Skeletal muscle satellite cell (primary cell): ENCODE data around the genes VCX and PRPS2.

- CAGE, long polyA plus RNA, result no peak
Measured at GRCh38 chrX:7259311-7259714, 111.4 kb upstream of the PUDP start.

DNA sequence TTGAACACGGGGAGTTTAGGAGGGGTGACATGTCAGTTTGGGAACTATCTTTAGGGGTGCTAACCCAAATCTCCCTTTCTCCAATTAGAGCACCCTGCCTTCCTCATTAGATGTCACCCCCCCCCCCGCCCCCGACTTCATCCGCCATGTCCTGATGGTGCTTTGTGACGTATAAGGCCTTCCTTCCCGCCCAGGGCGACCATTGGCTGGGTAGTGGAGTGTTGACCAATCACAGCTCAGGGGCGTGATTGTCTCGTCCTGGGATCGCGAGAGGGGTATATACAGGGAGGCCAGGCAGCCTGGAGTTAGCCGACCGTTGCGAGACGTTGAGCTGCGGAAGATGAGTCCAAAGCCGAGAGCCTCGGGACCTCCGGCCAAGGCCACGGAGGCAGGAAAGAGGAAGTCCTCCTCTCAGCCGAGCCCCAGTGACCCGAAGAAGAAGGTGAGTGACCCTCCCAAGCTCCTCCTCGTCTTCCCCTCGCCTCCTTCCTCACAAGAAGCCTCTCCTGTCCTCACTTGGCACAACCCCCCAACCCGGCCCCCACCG, at the start of gene VCX:
Gene VCX, plus strand, starts transcription at position 308 of the 547 bp plus-strand sequence.
- CAGE, long polyA plus RNA, result no peak

DNA sequence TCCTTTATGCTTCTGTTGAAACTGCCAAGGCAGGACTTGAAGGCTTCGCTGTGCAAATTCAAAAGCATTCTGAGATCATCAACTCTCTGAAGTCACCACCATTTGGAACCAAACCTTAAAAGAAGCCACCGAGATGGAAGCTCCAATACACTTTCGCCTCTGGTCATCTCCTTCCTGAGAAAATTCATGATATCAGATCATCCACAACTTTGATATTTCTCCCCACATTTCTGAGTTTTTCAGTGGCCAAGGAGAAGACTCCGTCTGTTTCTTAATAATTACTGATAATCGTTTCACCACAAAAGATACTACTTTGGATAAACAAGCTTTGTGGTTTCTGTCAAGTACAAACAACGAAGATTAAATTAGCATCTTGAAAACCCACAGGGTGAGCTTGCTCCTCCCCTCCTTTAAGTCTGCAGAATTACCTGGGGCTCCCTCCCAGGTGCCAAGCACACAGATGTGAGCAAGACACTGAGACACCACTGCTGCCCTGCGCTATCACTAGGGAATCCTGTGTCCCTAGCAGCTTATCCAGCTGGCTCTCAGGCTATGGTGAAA, 125.0 kb upstream of the TBL1X start:
- CAGE, long polyA plus RNA, result no peak

- CAGE, long polyA plus RNA, result no peak
Measured at GRCh38 chrX:9340848-9342054, 123.6 kb upstream of the TBL1X start.

DNA sequence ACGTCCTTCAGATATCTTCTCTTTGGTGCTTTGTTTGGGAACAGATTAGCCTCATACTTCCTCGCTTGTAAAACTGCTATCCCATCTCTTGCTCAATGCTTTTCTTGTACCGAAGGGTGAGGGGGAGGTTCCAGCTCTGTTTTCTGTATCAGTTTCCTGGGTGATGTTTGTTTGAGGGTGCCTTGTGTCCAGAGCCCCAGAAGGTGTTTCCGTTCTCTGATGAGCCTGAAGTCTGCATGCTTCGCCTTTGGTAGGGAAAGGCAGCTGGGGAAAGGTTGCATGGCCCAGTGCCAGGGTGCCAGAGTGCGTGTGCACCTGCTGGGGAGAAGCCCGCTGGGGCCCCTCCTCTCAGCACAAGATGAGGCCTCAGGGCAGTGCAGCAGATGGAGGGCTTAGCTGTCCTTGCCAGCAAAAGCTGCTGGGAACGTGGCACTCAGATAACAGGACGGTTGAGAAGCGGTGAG, 73.7 kb downstream of the TBL1X start:
- CAGE, long polyA plus RNA, result no peak

- CAGE, long polyA plus RNA, result no peak
Measured at GRCh38 chrX:9560319-9560781, 95.5 kb downstream of the TBL1X start.

- CAGE, long polyA plus RNA, result no peak
Measured at GRCh38 chrX:9646713-9647152, 118.9 kb downstream of the GPR143 start.

- CAGE, long polyA plus RNA, result no peak
Measured at GRCh38 chrX:9661546-9662545, 103.8 kb downstream of the GPR143 start.

GRCh38 chrX:9895243-9895607, 71.9 kb upstream of the CLDN34 start:
- CAGE, long polyA plus RNA, result no peak

DNA sequence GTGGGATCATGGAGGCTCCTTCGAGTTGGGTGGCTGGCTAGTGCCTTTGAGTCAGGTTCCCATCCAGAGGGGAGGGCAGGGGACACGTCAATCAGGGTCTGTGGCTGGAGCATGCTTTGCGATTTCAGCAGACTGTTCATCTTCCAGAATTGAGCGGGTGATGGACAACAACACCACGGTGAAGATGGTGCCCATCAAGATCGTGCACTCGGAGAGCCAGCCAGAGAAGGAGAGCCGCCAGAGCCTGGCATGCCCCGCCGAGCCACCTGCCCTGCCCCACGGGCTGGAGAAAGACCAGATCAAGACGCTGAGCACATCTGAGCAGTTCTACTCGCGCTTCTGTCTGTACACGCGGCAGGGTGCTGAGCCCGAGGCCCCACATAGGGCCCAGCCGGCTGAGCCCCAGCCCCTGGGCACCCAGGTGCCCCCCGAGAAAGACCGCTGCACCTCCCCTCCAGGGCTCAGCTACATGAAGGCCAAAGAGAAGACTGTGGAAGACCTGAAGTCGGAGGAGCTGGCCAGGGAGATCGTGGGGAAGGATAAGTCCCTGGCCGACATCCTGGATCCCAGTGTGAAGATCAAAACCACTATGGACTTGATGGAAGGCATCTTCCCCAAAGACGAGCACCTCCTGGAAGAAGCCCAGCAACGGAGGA, 30.0 kb upstream of the CLDN34 start:
- CAGE, long polyA plus RNA, result no peak

DNA sequence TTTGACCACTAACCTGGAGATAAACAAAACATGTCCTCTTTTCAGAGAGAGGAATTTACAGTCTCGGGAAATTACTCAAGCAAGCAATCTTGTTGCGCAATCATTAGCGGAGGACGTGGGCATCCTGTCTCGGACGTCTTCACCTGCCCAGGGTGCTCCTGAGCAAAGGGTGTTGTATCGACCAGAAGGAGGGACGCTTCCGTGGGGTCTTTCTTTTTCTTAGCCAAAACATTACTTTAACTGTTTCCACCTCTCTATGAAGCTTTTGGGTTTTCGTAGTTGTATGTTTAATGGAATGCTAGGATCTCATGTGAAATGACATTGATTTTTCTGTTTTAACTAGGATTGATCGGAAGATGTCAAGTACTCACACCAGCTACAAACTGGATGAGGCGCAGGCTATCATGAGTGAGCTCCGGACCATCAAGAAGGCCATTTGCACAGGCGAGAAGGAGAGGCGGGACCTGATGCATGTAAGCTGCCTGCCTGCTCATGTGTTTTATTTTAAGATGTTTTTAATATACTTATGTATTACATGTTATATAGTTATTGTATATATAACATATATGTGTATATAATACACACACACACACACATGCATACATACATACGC, 66.2 kb upstream of the CLCN4 start:
- CAGE, long polyA plus RNA, result no peak

DNA sequence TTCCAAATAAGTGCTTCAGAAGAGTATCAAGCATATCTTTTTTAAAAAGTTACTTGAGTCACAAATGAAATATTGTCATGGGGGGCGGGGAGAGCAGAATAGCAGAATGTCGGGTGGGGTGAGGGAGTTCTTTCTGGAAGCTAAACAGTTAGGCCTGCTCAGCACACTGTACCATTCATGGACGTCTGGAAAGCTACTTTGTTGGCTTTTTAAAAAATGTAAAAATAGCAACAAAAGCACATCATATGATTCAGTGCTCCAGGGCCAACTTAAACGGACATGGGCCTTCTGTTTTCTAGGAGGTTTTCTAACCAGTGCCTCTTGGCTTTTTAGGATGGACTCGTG, 57.4 kb upstream of the CLCN4 start:
- CAGE, long polyA plus RNA, result no peak

- CAGE, long polyA plus RNA, result no peak
Measured at GRCh38 chrX:10106589-10107290, 50.0 kb upstream of the CLCN4 start.

DNA sequence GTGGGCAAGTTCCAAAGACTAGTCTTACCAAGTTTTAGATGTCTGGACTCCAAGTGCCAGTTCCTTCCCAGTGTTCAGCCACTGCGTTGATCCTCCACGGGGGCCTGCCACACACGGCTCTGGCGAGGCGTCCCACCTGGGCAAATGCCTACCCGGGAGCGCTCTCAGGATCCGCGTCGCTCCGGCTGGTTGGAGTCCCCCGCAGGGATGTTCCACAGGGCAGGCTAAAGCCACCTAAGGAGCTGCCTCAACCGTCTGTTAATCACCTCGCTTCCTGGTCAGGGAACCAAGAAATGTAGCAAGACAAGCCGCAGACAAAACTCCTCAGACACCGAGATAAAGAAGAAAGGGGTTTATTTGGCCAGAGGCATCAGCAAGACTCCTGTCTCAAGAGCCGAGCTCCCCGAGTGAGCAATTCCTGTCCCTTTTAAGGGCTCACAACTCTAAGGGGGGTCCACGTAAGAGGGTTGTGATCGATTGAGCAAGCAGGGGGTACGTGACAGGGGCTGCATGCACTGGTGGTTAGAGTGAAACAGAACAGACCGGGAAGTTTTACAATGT, 30.7 kb downstream of the MID1 start:
- CAGE, long polyA plus RNA, result no peak

DNA sequence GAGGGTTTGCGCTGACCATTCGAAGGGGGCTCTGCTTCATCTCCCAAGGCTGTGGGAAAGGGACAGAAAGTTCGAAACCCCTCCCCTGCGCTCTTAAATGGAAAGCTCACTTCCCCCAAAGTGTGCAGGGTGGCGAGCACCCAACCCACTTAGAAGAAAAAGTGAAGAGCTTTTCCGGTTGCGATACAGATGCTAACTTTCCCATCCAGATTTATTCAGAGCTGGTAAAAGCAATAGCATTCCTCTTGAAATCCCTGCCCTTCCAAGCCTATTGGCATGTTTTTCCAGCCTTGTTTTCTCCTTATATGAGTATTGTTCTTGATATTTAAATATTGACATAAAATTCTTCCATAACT, 1.3 kb downstream of the MID1 start:
- CAGE, long polyA plus RNA, result no peak

DNA sequence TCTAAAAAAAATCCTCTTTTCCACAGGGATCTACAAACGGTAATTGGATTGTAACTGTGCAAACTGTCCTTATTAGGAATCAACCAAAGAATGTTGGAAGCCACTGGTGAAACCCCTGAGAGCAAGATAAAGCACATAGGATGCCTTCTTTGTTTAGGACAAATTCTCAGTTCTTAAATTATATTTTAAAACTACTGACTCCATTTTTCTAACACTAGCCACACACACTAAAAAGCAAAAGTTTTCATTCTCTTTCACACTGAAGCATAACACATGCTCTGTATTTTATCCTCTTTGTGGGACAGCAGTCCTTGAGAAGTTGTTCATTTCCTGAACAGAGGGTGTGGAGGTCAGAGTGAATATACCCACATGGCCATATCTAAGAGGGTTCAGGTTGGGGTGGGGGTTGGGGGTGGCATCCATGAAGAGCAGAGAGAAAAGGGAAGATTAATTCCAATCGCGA, 27.0 kb upstream of the AMELX start:
- CAGE, long polyA plus RNA, result no peak

GRCh38 chrX:12790814-12791616, at the start of gene PRPS2:
Gene PRPS2, plus strand, starts transcription at chrX:12791412.
- CAGE, long polyA plus RNA, result start-site peak on the plus strand at chrX:12791378-12791418, 158 and 105 reads in 2 replicates

- CAGE, long polyA plus RNA, result no peak
Measured at GRCh38 chrX:12791617-12792648, 721 bp downstream of the PRPS2 start.

- CAGE, long polyA plus RNA, result no peak
Measured at GRCh38 chrX:12953353-12953709, 21.6 kb upstream of the TMSB4X start.

DNA sequence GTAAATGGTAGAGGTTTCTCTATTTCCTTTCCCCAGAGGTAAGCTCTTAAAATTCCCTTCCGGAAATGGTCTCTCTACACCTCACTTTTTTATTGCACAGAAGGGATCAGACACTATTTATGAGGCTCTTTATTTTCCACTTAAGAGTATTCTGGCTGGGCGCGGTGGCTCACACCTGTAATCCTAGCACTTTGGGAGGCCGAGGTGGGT, 17.7 kb upstream of the TMSB4X start:
- CAGE, long polyA plus RNA, result no peak